ENCODE measurements around a stretch of chr12.

DNA sequence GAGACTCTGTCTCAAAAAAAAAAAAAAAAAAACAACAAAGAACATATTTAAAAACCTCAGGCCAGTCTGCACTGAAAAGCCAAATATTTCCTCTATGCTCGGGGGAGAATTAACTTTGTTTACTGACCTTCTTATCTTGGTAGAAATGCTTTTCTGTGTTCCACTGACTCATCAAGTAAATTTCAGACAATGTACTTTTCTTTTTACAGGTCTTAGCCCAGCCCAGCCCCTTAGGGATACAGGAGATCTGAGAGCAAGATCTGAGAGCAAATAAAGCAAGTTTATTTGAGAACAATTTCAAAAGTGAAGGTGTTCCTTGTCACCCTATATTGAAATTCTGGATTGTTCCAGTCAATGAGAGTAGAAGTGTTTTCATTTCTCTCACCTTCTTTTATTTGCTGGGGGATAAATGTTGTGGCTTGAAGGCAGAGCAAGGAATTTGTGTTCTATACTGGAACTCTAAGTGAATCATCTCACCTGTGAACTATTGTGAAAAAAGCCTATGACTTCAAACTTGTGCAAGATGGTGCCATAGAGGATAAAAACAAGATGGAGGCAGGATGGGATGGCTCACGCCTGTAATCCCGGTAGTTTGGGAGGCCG is 7.9 kb upstream of the GPRC5A start:
- RRBS, 2 experiments, result no CpG with 5 or more reads among the region's 4 CpGs

DNA sequence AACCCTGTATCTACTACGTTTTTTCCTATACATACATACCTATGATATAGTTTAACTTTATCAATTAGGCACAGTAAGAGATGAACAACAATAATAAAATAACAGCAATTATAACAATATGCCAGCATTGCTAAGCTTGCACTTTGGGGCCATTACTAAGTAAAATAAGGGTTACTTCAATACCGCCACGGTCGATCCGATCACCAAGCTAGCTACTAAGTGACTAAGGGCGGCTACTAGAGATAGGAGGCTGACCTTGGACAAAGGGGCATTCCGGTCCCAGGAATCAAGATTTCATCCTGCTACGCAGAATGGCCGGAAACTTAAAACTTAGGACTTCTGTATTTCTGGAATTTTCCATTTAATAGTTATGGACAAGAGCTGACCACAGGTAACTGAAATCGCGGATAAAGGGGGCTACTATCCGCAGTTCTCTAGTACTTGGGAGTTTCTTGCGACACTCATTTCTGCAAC is 811 bp downstream of the HEBP1 start:
- RRBS, 2 experiments, result 100% methylated on average over 1 of the region's 13 CpGs; no CpG with 5 or more reads in 1 of the 2 experiments

- RRBS, 2 experiments, result no CpG with 5 or more reads among the region's 4 CpGs
Measured at GRCh38 chr12:13095518-13095997, 7.9 kb downstream of the GSG1 start.

DNA sequence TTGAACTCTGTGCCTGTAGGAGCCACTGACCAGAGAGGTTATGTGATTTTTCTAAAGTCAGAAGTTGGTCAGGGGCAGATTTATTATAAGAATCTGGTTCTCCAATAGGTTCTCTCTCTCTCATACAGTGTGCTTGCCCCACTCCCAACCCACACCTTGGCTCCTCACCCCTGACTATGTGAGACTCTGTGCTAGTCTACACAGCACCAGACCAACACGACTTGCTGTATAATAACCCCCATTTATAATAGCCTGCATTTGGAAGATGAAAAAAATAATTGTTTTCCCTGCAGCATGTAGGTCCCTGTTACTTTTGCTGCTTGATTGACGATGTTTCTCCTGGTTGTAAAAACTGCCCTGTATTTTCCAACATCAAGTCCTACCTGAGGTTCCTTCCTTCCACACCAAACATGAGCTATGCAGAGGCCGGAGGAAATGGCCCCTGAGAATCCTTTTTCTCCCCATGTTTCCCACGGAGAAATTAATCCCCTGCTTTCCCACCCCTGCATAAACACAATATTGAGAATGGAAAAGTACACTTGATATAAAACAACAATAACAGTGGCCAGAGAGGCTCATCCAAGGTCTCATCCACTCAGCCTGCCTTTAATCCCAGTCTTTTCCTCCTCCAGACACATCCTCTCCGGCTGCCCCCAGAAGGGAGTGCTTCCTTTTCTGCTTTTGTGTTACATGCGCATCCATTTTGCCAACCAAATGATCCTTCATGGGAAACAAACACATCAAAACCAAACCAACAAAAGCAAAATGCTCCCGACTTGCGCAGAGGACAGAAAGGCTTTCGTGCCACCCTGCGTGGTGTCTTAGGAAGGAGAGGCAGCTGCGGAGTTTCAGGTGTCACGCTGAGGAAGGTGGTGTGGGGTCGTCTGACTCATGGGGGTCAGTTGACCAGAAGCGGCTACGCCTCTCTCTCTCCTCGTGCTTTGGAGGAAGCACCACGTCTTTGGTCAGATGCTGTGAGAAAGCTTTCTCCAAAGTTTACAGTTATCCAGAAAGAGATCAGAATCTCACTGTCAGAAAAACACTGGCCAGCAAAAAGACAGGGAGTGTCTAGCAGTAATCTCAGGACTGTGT is 7.6 kb downstream of the EMP1 start:
- RRBS, 2 experiments, result no CpG with 5 or more reads among the region's 17 CpGs

DNA sequence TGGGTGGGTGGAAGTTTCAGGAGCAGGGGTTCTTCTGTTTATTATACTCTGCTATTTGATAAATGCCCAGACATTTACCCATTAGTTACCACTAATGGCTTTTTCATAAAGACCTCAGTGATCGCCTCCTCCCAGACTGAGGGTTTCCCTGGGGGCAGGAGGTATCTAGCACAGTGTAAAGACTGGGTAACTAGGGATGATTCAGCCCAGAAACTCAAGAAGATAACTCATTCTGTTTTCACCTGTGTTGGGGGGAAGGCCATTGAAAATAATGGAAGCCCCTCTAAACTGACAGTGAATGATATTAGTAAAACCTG is 11.7 kb downstream of the EMP1 start:
- RRBS, 2 experiments, result no CpG with 5 or more reads among the region's 1 CpG

DNA sequence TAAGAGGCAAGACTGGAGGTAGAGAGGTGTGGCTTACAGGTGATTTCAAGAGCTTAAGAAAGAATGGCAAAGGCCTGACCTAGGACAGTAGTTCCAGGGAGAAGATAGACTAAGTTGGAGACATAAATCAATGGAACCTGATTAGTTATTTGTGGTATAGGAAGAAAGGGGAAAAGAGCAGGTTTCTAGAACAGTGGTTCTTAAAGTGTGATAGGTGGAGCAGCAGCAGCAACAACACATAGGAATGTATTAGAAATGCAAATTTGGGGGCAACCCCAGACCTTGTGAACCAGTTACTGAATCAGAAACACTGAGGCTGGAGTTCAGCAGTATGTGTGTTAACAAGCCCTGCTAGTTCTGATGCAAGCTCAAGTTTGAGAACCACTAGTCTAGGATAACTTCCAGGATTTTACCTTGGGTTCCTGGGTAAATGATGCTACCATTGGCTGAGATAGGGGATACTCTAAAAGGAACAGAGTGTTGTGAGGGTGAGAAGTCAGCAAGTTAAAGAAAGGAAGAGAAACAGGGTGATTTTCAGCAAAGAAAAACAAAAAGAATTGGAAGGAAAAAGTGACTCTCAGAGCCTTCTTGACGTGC is 308.7 kb downstream of the EMP1 start:
- RRBS, 2 experiments, result no CpG with 5 or more reads among the region's 1 CpG

GRCh38 chr12:13980128-13981107 is 984 bp downstream of the GRIN2B start:
- RRBS, 2 experiments, result under 1 to 2% methylated on average over 10 of the region's 64 CpGs

DNA sequence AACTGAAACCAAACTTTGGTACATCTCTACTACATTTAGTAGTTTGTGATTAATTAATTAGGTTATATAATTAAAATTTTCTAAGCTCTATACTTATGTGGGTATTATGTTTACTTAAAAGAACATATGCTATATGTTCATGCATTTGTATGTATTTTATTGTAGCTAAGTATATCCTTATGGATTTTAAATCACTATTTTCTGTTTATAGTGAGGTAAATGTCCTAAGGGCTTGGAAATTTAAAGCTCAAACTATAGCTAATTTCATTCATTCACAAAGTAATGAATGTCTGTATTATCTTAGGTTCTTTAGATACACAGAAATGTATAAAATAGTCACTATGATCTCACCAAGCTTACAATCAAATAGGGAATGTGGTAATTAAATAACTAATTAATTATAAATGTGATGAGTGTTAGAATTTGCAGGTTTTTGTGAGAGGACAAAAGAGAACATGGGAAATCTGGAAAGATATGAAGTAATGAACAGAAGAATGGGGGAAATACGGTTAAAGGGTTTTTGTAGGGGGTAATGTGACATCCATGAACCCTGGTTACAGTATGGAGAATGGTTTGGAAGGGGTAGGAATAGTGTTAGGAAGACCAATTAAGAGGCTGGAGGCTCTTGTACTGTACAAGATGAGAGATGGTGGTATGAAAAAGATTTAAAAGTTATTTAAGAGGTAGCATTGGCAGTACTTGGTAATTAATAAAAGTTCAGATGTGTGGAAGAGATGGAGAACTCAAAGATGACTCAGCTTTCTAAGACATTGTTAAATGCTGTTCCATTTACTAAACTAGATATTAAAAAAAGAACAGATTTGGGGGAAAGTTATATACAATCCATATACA is 97.9 kb downstream of the ATF7IP start:
- RRBS, 2 experiments, result no CpG with 5 or more reads among the region's 1 CpG

GRCh38 chr12:14632387-14633153 is 63.8 kb downstream of the GUCY2C start:
- RRBS, 2 experiments, result no CpG with 5 or more reads among the region's 4 CpGs

- RRBS, 2 experiments, result no CpG with 5 or more reads among the region's 13 CpGs
Measured at GRCh38 chr12:14768450-14769275, 2.3 kb downstream of the H4C16 start.

- RRBS, 2 experiments, result no CpG with 5 or more reads among the region's 5 CpGs
Measured at GRCh38 chr12:14884166-14884947, 1.3 kb downstream of the MGP start.

DNA sequence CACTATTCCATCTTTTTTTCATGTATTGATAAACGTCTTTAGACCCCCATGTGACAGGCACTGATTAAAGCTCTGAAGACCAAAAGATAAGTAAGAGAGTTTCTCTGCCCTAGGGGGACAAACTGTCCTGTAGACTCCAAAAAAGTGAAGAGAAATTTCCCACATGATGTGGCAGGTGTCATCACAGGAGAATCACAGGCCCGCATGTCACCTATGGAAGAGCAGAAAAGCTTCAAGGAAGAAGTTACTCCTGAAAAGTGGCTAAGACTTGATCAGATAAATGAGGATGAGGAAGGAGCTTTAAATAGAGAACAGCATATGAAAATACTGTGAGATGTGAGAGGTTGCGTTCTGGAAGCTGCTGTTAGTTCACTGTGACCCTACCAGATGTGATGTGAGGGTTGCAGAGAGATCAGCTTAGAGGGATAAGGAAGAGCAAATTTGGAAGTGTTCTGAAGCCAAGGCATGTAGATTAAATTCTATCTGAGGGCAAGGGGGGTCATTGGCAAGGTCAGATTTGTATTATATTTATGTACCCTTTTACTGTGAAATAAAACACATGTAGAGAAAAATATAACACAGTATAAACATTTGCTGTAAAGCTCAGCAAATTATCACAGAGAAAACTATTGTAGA is 17.1 kb downstream of the ERP27 start:
- RRBS, 2 experiments, result no CpG with 5 or more reads among the region's 3 CpGs

DNA sequence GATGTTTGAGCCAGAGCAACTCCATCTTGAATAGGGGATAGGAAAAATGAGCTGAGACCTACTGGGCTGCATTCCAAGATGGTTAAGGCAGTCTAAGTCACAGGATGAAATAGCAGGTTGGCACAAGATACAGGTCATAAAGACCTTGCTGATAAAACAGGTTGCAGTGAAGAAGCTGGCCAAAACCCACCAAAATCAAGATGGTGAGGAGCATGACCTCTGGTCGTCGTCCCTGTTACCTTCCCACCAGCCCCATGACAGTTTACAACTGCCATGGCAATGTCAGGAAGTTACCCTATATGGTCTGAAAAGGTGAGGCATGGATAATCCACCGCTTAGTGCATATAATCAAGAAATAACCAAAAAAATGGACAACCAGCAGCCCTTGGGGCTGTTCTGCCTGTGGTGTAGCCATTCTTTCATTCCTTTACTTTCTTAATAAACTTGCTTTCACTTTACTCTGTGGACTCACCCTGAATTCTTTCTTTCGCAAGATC is 13.6 kb downstream of the ERP27 start:
- RRBS, 2 experiments, result no CpG with 5 or more reads among the region's 4 CpGs

DNA sequence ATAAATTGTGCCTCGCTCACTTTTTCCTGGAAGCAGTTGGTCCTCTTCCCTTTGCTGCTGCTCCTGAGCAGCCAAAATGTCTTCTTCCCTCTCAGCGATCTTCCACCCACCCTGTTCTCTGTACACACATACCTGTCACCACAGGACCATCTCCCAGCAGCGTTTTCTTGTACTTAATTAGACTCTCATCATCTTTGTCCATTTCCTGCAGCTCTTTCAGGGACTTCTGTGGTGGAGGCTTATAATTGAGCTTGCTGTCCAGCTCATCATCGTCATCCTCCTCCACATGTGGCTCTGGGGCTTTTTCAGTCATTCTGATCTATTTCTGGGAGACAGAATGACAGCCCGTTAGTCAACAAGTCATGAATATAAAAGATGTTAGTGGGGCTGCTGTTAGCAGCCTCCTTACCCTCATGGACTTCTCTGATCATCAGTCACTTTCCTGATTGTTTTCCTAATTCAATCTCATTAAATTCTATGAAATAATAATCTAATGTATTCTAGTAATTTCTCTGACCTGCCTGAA is 10.9 kb downstream of the ARHGDIB start:
- RRBS, 2 experiments, result no CpG with 5 or more reads among the region's 5 CpGs

- RRBS, 2 experiments, result no CpG with 5 or more reads among the region's 4 CpGs
Measured at GRCh38 chr12:15198873-15199526, 22.2 kb downstream of the RERG start.

GRCh38 chr12:15222007-15222514 is 844 bp upstream of the RERG start:
- RRBS, 2 experiments, result no CpG with 5 or more reads among the region's 3 CpGs

- RRBS, 2 experiments, result no CpG with 5 or more reads among the region's 4 CpGs
Measured at GRCh38 chr12:15862745-15863328, 19.4 kb upstream of the STRAP start.

GRCh38 chr12:15904081-15904770 is 6.9 kb upstream of the DERA start:
- RRBS, 2 experiments, result no CpG with 5 or more reads among the region's 3 CpGs

- RRBS, 2 experiments, result no CpG with 5 or more reads among the region's 5 CpGs
Measured at GRCh38 chr12:15995079-15996221, 84.3 kb downstream of the DERA start.